ENCODE measurements around the genes JMY, TENT2 and ANKRD34B.

DNA sequence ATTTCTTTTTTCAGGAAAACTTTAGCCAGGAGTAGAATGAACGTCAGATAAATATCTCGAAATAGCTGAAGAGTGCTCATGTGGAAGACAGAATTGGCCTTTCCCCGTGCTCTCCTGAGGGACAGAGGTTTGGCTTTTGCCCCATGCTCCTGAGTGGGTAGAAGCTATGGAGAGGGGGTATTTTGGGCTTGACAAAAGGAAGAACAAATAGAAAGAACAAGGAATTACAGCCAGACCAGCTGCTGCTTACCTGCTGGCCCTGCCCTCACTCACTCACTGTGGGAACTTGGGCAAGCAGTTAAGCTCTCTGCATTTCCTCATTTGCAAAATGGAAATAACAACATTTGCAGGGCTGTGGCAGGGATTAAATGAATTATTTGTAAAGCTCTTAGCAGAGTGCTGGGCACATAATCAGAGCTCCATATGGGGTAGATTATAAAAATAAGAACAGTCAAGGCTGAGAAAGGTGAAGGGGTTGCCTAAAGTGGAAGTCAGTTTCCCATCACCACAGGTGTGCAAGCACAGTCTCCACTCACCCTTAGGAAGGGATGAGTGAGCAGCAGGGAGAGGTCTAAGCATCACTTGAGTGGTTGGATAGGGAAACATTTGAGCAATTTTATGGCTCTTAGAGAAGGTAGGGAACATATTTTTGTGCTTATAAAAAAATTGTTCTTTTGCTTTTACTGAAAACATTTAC, 42.6 kb upstream of the LHFPL2 start:
- RAMPAGE, long total RNA, result no peak
- RRBS, result no CpG with 5 or more reads among the region's 3 CpGs

- RAMPAGE, long total RNA, result no peak
- RRBS, result no CpG with 5 or more reads among the region's 10 CpGs
Measured at GRCh38 chr5:78771634-78772323, 123.2 kb upstream of the LHFPL2 start.

DNA sequence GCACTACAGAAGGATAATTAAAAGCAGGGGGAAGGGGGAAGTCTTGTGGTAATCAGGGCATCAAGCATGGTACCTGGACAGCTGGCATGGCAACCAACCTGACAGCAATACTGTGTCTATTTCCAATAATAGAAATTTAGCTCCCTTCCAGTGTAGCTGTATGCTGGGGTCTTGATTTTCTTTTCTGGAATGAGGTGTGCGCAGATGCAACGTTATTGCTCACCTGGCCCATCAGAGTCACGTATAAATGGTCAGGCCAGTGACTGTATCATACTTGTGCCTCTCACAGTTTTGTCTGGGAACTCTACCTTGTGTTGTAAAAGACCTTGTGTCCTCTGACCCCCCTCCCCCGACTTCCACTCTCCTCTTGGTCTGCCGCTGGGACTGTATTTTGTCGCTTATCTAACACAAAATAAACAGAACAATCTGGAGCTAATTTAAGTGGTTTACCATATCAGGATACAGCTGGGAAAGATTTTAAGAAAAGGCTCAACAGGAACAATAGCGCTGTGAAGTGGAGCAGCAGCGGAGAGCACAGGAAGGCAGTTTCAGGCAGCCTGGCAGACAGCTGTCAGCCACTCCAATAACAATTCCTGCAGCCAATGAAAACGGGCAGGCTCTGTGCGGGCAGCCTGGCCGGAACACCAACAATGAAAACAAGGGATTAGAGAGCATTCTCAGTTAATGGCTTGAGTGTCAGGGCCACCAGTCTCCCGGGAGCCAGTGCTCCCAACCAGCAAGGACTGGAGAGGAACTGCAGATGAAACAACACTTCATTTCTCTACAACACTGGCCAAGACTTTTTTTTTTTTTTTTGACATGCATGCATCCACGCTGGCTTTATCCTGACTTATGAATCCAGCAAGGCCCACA, 76.9 kb downstream of the ARSB start:
- RAMPAGE, long total RNA, result no peak
- RRBS, result 4% methylated on average over 2 of the region's 13 CpGs

DNA sequence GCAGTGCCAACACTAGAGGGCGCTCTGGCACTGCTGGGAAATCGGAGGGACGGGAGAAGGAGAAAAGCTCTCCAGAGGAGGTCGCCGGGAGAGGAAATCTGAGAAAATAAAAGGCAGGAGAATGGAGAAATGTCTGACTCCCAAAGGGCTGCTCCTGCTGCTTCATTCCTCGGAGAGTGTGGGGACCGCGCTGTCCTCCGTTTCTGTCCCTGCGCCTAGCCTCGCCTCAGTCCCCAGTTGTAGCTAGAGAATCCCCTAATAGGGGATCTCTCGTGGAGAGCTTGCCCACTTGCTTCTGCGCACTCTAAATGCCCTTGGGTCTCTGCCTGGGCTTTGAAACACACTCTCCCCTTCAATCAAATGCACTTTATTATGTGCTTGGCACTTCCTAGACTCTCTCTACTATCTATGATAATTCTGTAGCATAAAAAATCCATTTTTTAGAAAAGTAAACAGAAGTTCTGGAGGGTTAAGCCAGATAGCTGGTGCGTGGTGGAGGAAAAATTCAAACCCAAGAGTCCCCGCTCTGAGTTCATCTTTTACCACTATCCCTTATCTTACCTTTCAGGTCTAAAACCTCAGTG, 40.1 kb upstream of the ARSB start:
- RAMPAGE, long total RNA, result no peak
- RRBS, result no CpG with 5 or more reads among the region's 15 CpGs

DNA sequence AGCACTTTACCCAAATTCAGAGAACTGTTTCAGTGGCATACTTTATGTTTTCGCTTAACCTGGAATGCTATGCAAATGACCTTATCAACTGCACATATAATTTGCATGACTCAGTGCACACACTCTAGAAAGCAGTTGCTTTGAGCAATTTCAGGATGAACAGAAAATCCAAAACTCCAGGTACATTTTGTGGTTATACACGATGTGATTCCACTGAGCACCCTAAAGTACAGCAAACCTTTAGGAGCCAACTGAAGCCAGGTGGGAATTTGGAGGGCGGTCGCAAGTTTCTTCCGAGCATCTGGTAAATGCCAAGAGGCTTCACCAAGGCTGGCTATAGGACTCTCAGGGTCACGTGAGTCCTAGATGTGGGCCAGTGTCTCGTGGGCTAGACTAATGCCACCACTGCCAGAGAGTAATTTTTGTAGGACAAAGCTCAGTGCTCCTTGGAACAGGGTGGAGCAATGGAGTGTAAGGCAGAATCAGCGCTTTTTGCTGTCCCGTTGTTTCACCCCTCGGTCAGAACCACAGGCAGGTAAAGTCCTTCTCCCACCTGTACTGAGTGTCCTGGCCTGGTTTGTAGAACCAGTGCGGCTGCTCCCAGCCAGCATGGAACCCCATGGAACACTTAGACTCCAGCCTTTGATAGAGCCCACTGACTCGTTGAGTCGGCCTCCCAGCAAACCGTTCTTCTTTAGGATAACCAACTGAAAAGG, 37.2 kb downstream of the DMGDH start:
- RAMPAGE, long total RNA, result no peak
- RRBS, result no CpG with 5 or more reads among the region's 14 CpGs

- RAMPAGE, long total RNA, result no peak
- RRBS, result 13% methylated on average over 15 of the region's 46 CpGs
Measured at GRCh38 chr5:79069804-79070622, 446 bp downstream of the BHMT2 start.

GRCh38 chr5:79235308-79236257, at the start of gene JMY:
TSS of gene JMY (plus strand) at chr5:79236131.
- RAMPAGE, long total RNA, result start-site peak on the minus strand at chr5:79235982-79236033, 10 and 26 reads in 2 replicates
- RRBS, result under 1% methylated on average over 20 of the region's 64 CpGs

DNA sequence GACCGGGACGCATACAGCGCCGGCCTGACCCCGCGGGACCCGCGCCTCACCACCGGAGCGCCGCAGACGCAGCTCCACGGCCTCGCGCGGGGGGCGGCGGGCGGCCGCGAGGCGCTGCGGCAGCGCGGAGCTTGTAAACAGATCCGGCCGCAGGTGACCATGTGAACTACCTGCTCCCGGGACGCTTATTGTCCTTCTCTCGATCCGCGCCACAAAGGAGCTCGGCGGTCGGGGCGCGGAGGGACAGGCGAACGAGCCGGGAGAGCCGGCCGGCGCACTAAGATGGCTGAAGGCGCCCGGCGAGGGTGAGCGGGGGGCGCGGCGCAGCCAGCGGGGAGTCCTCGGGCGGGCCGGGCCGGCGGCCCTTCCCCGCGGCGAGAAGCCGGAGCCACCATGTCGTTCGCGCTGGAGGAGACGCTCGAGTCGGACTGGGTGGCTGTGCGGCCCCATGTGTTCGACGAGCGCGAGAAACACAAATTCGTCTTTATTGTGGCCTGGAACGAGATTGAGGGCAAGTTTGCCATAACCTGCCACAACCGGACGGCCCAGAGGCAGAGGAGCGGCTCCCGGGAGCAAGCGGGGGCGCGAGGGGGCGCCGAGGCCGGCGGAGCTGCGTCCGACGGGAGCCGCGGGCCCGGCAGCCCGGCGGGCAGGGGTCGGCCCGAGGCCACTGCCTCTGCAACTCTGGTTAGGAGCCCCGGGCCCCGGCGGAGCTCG, 485 bp downstream of the JMY start:
- RAMPAGE, long total RNA, result no peak
- RRBS, result 1% methylated on average over 48 of the region's 98 CpGs

DNA sequence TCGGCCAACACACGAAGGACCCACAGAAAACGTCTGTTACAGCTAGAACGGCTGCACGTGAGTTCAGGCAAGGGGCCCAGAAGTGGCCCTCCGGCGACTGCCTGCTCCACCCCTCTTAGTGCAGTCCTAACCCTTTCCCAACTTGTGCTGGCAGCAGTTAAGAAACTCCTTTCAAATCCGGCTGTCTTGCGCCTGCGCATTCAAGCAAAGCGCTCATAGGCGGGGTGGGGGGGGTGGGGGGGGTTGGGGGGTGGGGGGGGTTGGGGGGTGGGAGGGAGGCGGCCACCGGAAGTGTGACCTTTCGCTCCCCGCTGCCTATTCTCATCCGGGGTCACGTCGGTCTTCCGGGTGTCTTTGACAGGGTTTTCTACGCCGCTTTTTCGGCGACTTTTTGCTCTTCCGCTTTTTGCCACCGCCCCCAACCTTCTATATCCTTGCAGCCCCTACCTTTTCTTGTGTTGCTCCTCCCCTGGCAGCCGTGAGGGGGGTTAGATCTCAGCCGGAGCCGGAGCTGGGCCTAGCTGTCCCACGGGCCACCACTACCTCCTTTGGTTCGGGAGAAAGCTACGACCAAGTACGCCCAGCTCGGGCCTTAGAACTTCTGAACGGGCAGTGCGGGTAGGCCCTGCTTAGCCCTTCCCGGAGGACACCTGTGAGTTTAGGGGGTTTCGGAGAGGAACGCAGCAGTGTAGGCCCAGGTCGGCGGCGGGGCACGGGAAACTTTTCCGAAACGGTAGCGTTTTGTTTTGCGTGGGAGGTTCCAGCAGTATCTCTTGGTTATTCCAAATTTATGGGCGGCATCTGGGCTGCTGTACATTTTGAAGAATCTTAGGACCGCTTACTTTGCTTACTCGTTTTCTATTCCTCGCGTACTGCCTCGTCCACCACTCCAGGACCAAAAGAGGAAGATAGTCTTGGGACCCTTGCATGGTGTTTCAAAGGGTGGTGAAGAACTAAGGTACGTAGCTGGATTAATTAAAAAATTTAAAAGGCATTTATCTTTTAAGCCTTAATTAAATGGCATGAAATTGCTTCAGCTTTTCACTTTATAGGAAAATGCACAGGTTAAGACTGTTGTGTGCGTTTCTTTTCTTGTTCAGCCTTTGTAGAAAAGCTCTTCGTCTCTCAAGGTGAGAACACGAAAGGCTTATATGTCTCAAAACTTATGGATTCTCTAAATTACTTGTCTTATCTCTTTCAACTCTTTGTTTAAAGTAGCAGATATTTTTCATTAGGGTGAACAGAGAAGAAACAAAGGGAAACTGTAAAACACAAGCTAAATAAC, at the start of gene TENT2:
TSS of gene TENT2 (plus strand) at position 324 of the 1,285 bp plus-strand sequence.
- RAMPAGE, long total RNA, result start-site peak on the plus strand centred at position 338 of the sequence, 28 bp wide, 65 and 55 reads in 2 replicates; start-site peak on the plus strand centred at position 470 of the sequence, 28 bp wide, 21 and 22 reads in 2 replicates
- RRBS, result 1% methylated on average over 3 of the region's 57 CpGs

- RAMPAGE, long total RNA, result no peak
- RRBS, result no CpG with 5 or more reads among the region's 5 CpGs
Measured at GRCh38 chr5:79639076-79640084, 27.1 kb downstream of the TENT2 start.

GRCh38 chr5:79663272-79663981, 26.2 kb upstream of the CMYA5 start:
- RAMPAGE, long total RNA, result no peak
- RRBS, result no CpG with 5 or more reads among the region's 10 CpGs

DNA sequence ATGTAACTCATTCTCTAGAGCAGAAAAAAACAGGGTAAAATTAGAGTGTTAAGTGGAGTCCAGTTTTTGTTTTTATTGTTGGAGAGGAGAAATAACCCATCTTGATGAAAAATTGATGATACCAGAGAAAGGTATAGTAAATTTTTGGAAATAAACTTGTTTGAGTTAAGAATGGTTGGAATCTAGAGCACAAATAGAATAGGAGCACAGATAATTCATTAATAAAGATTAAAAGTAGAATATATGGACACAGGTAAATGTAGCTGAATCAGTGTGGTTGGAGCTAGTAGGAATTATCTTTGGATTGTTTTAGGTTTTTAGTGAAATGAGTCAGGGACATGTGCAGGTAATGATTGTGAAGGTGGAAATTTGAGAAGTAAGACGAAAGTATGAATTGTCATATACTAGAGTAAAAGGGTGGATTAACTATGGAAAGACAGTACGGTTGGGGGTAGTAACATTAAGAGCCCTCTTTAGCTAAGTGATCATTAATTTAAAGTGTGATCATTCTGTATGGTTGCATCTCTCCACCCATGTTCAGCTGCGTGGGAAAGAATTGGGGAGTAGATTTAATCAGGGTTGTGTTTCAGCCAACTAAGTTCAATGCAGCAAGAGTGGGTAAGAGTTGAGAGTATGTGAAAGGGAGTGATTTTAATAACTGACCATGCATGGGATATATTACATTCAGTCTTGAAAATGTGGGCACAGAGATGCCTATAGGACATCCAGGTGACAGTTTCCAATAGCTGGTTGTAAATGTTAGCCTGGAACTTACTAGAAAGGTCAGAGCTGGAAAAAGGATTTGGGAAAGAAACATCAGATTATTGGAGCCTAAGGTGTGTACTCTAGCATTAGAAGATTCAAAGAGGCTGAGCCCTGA, 14.3 kb upstream of the CMYA5 start:
- RAMPAGE, long total RNA, result no peak
- RRBS, result no CpG with 5 or more reads among the region's 3 CpGs

- RAMPAGE, long total RNA, result no peak
- RRBS, result no CpG with 5 or more reads among the region's 1 CpG
Measured at GRCh38 chr5:79787293-79787737, 97.7 kb downstream of the CMYA5 start.

DNA sequence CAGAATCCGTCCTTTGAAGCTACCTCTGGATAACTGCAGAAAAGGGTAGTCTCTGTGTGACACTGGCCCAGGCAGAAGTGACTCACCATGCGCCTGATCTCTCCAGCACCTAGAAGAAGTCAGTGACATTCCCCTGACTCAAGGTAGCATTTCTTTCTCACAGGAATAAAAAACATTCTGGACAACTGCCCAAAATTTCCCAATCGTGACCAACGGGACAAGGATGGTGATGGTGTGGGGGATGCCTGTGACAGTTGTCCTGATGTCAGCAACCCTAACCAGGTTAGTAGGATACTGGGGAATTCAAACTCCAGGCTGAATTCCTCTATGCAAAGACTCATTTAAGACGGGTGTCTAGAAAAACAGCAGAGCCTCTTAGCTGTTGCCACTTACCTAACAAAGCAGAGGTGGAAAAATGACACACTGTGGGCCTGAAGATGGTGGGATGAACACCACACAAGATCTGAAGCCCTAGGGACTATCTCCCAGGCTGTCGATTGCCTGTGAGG, 37.0 kb downstream of the THBS4 start:
- RAMPAGE, long total RNA, result no peak
- RRBS, result no CpG with 5 or more reads among the region's 6 CpGs

GRCh38 chr5:80082662-80083331, 47.6 kb downstream of the THBS4 start:
- RAMPAGE, long total RNA, result no peak
- RRBS, result no CpG with 5 or more reads among the region's 23 CpGs

DNA sequence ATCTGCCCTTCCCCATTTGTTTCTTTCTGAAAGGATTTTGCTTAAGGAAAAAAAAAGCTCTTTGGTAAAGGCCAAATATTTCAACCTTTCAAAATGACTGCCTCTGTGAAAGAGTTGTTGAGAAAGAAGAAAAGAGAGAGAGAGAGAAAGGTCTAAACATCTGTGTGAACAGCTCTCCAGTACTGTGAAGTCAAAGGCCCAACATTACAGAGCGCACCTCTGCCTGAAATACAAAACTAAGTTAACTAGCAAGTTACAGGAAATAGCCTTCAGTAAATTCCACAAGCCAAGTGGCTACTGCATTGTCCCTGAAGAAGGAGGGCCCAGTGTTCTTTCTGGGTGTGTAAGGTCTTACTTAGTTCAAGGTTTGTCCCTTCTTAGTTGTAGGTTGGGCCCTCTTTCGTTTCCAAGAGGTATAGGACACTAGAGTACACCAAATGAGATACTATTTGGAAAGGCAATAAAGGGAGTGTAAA, 104.4 kb downstream of the THBS4 start:
- RAMPAGE, long total RNA, result no peak
- RRBS, result no CpG with 5 or more reads among the region's 2 CpGs

- RAMPAGE, long total RNA, result no peak
- RRBS, result no CpG with 5 or more reads among the region's 9 CpGs
Measured at GRCh38 chr5:80238803-80239831, 16.7 kb downstream of the SERINC5 start.

GRCh38 chr5:80570037-80570956, at the start of gene ANKRD34B:
TSS of gene ANKRD34B (minus strand) at chr5:80570280.
- RAMPAGE, long total RNA, result no peak
- RRBS, result 1% methylated on average over 18 of the region's 71 CpGs

DNA sequence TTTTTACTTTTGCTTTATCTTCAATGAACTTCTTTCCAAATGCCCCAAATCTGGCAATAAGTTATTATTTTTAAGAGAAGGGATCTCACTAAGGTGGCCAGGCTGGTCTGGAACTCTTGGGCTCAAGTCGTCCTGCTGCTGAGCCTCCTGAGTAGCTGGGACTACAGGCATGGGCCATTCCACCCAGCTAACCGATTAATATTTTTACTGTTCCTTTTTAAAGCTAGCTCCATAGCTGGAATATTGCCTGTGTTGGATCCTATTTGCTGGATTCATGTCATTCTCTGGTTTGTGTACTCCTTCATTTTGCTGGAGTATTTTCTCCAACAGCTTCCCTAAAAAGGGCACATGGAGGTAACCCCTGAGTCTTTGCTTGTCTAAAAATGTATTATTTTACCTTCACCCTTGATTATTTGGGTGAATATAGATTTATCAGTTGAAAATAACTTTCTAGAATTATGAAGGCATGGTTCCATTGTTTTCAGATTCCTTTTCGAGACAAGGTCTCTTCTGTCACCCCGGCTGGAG, 27.5 kb upstream of the MSH3 start:
- RAMPAGE, long total RNA, result no peak
- RRBS, result no CpG with 5 or more reads among the region's 4 CpGs

GRCh38 chr5:80707710-80708061, 52.9 kb upstream of the DHFR start:
- RAMPAGE, long total RNA, result no peak

Measured in epithelial cell of alveolus of lung (primary cell).